ENCODE data around the gene KRBA2.

DNA sequence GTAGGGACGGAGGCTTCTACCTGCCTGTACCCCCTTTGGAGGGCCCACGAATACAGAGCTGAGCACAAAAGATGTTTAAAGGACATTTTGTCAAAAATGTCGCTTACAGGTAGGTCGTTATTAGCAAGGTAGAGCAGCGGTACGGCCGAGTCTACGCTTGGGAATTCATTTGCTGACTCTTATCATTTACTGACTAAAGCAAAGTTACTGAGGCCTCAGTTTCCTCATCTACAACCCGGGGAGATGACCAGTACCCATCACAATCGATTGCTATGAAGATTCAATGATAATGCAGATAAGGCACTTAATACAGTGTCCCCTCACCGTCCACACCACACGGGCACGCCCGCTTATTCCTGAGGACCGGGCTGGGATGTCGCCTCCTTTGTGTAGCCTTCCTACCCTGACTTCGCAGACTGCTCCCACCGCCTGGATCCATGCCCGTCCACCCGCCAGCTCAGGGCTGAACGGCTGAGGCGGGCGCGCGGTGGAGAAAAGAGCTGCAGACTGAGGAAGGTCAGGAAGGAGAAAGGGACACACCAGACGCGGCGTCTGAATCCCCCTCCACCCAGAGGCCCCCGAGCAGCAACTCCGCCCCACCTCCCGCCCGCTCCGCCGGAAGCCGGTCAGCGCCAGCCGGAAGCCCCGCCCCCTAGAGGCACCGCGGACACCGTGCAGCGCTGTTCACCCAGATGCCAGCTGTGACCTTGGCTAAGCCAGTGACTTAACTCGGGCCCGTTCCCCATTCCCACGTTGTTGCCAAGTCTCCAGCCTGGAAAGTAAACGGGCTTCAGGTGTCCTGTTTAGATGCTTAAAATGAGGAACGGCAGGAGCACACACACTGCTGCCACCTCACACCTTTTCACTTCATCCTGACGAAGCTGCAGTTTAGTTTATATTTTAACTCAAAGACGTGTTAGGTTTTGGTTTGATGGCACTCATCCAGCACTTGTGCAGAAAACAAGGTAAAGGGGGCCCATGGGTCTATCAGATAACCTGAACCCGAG, at the start of gene KRBA2:
Gene KRBA2 (minus strand): TSS at position 593 of the 1,007 bp plus-strand sequence.
- PRO-cap, result bidirectional peak, plus-strand start at position 655 of the sequence, minus-strand start at position 614 of the sequence

- PRO-cap, result no peak
Observed at GRCh38 chr17:8426083-8426579, 9.6 kb upstream of the NDEL1 start.

DNA sequence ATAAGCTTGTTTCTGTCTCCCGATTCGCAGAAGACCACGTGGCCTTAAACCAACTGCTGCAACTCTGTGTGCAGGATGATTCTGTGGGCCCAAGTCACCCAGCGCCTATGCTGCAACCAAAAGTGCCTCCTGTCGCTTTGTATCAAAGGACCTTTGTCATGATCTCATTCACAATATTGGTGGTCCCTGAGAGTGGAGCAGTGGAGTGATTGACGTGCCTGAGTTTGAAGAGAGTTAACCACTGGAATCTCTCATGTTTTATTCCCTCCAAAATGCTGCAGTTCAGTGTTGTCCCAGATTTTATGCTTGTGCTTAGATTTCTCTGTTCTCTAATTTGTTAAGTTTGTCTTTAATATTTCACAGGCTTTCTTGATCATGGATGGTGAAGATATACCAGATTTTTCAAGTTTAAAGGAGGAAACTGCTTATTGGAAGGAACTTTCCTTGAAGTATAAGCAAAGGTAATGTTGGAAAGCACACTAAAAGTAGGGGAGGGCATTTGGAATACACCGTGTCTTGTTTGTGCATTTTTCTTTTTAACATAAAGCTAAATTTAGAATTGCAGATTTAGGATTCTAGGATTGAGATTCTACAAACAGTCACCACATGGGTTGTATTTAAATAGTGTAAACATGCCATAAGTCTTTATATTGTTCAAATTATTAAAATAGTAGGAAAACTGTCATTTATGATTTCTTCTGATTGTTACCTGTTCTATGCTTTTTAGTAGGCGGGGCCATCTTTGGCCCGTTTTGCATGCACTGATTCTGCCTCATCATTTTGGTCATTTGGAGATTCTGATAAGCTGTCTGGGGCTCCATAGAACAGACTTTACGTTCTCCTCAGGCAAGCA, 8.4 kb downstream of the NDEL1 start:
- PRO-cap, result no peak

DNA sequence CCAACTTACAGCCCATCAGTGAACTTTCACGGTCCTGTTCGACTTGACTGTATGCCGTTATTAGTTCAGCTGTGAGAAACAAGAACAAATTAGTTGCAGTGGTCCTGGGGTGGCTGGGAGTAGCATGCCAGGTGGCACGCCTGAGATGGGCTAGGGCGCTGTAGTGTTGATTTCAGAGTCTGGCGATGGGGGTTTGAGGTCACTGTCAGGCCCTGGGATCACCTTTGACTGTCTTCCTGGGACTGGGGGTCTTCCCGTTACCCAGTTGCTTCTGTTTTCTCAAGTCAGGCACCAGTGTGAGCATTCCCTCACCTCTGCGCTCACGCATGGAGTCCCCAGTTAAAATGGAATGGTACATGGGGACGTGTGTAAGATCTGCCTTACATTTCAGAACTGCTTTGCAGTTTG, 27.8 kb downstream of the NDEL1 start:
- PRO-cap, result no peak

- PRO-cap, result no peak
Observed at GRCh38 chr17:8469965-8470609, 34.4 kb downstream of the NDEL1 start.

DNA sequence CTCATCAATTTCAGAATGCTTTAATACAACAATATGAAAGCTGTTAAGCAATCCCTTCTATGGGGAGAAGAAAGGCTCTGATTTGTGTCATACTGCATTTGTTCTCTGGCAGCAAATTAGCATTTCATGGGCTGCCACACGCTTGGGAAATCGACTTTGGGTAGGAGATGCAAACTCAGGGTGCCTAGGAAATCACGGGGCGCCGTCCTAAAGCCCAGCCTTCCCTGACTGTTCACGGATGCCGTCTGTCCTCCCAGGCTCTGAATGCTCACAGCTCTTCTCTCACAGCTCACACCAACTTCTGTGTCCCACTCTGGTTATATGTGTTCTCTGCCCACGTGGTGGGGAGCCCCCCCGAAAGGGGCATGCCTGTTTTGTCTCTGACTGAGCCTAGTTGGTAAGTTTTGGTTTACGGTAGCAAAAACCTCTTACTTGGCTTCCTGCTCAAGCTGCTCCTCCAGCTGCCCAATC, 44.0 kb downstream of the NDEL1 start:
- PRO-cap, result no peak

- PRO-cap, result no peak
Observed at GRCh38 chr17:8697939-8699207, 46.3 kb downstream of the CCDC42 start.

DNA sequence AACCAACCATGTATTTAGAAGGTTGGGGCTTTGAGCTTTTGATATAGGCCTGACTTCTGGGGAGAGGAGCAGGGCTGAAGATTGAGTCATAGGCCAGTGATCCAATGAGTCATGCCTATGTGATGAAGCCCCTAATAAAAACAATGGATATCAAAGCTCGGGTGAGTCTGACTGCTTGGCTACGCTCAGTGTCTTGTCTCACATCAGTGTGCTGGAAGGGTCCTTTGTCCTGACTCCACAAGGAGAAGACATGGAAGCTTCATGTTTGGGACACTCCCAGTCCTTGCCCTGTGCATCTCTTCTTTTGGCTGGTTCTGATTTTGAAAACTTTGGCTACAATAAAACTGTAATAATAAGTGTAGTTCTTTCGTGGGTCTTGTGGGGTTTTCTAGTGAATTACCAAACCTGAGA, 7.1 kb downstream of the MFSD6L start:
- PRO-cap, result no peak

DNA sequence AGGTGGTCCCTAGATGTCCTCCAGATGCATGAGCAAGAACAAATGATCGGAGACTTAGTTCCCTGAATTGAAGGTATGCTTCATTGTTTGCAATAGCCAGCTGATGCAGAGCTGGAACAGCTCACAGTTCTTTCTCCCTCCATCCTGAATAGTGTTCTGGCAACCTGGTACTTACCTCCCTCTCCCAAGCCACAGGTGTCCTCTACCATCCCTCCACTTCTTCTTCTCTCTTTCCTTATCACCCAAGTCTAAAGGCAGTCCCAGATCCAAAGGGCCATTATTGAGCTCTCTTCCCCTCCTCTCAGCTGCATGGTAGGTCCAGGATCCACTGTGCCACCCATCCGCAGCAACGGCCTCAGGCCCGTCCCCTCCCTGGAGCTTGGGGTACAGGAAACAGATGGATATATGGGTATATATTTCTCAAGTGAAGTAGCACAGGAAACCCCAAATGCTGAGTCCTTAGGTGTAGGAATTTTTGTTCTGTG, 10.8 kb upstream of the PIK3R6 start:
- PRO-cap, result no peak

GRCh38 chr17:8942039-8942633, 23.4 kb downstream of the PIK3R5 start:
- PRO-cap, result no peak

DNA sequence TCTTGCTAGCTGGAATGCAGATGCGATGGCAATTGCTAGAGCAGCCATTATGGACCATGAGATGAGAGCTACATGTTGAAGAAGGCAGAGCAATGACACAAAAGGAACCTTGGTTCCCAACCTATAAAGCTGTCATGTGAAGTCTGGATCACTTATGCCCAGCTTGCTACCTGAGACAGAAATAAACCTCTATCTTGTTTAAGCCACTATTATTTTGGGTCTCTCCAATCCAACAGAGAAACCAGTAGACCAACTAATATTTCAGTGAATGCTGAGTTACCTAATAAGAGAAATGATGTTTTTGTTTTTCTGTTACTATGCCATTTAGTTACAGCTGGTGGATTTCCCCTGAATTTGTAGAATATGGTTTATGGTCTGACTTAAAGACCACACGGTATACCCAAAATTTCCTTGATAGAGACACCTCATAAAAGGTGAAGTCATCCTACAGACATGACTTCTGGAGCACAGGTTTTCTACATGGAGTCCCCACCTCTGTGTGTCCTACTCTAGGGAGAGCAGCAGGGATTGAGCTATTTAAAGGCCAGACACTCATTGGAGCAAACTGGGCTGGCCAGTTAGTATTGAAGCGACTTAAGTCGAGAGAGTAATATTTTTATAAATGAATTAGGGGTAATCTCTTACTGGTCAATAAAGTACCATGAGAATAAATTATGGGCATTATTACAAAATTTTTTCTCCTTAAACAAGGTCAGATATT, 13.3 kb downstream of the PIK3R5 start:
- PRO-cap, result no peak

DNA sequence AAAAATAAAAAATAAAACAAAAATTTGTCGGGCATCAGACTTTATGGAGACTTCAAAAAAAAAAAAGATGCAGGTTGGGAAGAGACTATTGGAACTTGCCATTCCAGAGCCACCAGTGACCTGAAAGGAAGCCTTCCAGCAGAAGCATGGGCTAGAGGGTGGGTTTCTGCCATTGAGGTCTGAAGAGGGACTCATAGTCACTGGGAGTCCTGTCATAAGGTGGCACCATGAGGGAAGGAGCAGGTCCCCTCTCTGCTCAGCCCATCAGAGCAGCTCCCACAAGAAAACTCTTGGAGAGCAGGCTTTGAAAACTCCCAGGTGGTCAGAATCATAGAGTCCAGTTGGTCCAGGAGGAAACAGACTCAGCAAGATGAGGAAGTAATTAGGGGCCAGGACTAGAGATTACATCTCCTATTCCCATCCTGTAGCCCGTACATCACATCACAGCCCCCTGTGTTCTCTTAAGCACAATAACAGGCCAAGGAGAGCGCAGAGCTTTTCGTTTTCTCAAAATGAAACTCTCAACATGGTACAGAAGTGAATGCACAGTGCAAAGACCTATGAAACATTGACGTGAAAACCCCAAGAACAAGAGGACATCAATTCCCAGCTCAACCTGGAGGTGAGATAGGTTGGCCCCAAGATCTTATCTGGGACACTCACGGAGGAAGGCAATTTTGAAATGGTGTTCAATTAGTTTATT, 9.2 kb downstream of the PIK3R5 start:
- PRO-cap, result no peak

DNA sequence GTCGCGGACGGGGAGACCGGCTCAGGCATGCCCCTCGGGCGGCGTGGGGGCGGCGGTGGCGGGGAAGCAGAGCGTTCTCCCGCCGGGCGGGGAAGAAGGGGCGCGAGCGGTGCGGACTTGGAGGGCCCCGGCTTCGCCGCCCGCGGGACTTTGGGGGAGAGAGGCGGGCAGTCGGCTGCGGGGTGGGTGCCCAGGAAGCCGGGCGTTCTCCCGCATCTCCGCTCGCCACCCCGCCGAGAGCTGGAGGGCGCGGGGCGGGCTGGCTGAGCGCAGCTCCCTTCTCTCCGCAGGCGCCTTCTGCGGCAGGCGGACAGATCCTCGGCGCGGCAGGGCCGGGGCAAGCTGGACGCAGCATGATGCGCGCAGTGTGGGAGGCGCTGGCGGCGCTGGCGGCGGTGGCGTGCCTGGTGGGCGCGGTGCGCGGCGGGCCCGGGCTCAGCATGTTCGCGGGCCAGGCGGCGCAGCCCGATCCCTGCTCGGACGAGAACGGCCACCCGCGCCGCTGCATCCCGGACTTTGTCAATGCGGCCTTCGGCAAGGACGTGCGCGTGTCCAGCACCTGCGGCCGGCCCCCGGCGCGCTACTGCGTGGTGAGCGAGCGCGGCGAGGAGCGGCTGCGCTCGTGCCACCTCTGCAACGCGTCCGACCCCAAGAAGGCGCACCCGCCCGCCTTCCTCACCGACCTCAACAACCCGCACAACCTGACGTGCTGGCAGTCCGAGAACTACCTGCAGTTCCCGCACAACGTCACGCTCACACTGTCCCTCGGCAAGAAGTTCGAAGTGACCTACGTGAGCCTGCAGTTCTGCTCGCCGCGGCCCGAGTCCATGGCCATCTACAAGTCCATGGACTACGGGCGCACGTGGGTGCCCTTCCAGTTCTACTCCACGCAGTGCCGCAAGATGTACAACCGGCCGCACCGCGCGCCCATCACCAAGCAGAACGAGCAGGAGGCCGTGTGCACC, 993 bp downstream of the NTN1 start:
- PRO-cap, result bidirectional peak, plus-strand start at position 365 of the sequence, minus-strand start at position 299 of the sequence

- PRO-cap, result no peak
Observed at GRCh38 chr17:9028299-9028774, 7.0 kb downstream of the NTN1 start.

DNA sequence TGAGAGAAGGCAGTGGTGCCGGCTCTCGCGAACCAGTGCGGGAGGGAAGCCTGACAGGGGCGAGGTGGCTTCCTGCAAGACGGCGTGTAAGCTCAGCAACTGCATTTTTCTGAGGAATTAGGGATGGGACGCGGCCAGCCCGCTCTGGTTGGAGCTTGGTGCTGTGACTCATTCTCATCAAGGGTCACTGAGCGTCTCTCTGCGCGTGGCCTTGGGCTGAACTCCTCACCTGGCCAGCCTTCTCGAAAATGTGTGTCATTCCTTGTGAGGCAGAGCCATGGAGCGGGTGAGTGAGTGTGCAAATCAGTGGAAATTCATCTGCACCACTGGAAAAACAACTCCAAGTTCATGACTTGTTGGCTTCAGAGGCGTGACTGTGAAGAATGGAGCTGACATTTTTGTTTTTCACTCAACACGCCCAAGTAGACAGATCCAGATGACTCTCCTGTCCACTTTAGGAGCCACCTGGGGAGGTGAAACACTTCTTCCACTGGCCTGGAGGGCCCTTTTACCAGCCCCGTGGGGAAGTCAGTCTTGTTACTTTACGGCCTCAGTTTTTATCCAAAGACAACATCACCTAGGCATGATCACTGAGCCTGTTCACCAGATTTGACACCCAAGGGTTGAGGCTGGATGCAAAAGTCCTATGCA, 53.0 kb downstream of the NTN1 start:
- PRO-cap, result no peak

- PRO-cap, result no peak
Observed at GRCh38 chr17:9080517-9081097, 59.3 kb downstream of the NTN1 start.

GRCh38 chr17:9115224-9115994, 94.1 kb downstream of the NTN1 start:
- PRO-cap, result no peak

DNA sequence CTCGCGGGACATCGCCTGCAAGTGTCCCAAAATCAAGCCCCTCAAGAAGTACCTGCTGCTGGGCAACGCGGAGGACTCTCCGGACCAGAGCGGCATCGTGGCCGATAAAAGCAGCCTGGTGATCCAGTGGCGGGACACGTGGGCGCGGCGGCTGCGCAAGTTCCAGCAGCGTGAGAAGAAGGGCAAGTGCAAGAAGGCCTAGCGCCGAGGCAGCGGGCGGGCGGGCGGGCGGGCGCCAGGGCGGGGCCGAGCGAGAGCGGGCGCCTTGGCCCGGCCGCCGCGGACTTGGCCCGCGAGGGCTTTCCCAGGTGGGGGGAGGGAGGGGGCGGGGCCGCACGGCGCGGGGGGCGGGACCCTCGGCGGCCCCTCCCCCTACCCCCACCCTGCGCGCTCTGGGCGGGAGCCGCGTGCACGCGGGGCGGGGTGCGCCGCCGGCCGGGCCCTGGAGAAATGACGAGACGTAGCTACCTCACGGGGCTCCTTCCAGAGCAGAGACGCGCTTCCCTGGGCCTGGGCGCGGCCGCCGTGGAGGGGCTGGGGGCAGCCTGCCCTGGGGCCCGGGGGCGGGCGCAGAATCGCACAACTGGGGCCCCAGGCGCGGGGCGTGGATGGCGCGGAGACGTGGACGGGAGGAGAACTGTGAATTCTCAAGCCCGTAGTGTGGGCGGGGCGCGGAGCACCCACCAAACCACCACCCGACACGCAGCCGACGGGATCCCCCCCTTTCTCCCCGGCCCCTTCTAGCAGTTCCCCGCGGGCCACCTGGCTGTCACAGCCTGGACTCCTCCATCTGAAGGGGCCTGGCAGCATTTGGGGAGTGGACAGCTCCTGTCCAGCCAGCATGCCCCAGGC, 218.7 kb downstream of the NTN1 start:
- PRO-cap, result bidirectional peak, plus-strand start at position 428 of the sequence, minus-strand start at position 287 of the sequence

GRCh38 chr17:9368598-9369193, 206.9 kb downstream of the STX8 start:
- PRO-cap, result no peak

- PRO-cap, result no peak
Observed at GRCh38 chr17:9371004-9371455, 204.6 kb downstream of the STX8 start.